Testis (tissue), 5 donors: ENCODE results near the gene INSRR.

- PRO-cap, 3 experiments = no peak in any of the 3 experiments
- RAMPAGE, long total RNA, 2 experiments = no peak in any of the 2 experiments
- RRBS = no CpG with 5 or more reads among the region's 3 CpGs
These were observed 7.1 kb downstream of the MEX3A start for GRCh38 chr1:156075182-156075560.

GRCh38 chr1:156105930-156106380 lies 8.6 kb upstream of the LMNA start:
- PRO-cap, 3 experiments = no peak in any of the 3 experiments
- RAMPAGE, long total RNA, 2 experiments = no peak in any of the 2 experiments
- RRBS = 0% methylated on average over 1 of the region's 17 CpGs

DNA sequence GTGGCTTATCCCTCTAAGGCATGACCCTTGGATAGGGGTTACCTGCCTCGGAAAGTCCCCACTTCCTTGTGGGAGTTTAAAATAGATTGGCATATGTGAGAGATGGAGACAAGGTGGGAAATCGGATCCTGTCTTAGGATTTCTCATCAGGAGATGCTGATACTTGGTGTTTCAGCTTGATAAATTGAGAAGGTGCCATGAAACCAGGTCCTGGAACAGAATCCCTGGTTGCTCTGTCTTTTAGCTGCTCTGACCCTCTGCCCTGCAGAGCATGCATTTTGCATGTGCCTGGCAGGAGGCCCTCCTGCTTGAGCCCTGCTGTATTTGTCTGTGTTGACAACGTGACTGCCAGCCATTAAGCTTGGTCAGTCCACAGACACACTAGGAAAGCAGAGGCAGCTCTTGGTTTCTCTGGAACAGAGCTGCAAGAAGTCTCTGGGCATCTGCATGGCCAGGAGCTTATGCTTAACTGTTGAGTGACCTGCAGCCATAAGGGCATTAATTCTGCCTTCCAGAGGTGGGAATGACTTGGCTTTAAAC lies 2.5 kb downstream of the SLC25A44 start:
- PRO-cap, 3 experiments = no peak in any of the 3 experiments
- RAMPAGE, long total RNA, 2 experiments = no peak in any of the 2 experiments
- RRBS = no CpG with 5 or more reads among the region's 3 CpGs

GRCh38 chr1:156246922-156247297 lies 946 bp downstream of the PAQR6 start:
- PRO-cap, 3 experiments = no peak in any of the 3 experiments
- RAMPAGE, long total RNA, 2 experiments = no peak in any of the 2 experiments
- RRBS = no CpG with 5 or more reads among the region's 7 CpGs

GRCh38 chr1:156388412-156388877 lies 19.4 kb downstream of the RHBG start:
- PRO-cap, 3 experiments = peak in 1 of 3 experiments; most common minus-strand start chr1:156388592 (in 1)
- RAMPAGE, long total RNA, 2 experiments = no peak in any of the 2 experiments
- RRBS = 3% methylated on average over 32 of the region's 50 CpGs

GRCh38 chr1:156421056-156422068 lies 52.4 kb downstream of the RHBG start:
- PRO-cap, 3 experiments = peak in 3 of 3 experiments; most common minus-strand start chr1:156421766 (in 3)
- RAMPAGE, long total RNA, 2 experiments = no peak in any of the 2 experiments
- RRBS = 2% methylated on average over 42 of the region's 73 CpGs

GRCh38 chr1:156483195-156483693 lies 17.3 kb downstream of the MEF2D start:
- PRO-cap, 3 experiments = no peak in any of the 3 experiments
- RAMPAGE, long total RNA, 2 experiments = no peak in any of the 2 experiments
- RRBS = no CpG with 5 or more reads among the region's 14 CpGs

- PRO-cap, 3 experiments = no peak in any of the 3 experiments
- RAMPAGE, long total RNA, 2 experiments = no peak in any of the 2 experiments
- RRBS = no CpG with 5 or more reads among the region's 4 CpGs
These were observed 5.4 kb downstream of the MEF2D start for GRCh38 chr1:156495120-156495561.

- PRO-cap, 3 experiments = no peak in any of the 3 experiments
- RAMPAGE, long total RNA, 2 experiments = no peak in any of the 2 experiments
- RRBS = no CpG with 5 or more reads among the region's 3 CpGs
These were observed 3.1 kb upstream of the BCAN start for GRCh38 chr1:156638820-156639237.

DNA sequence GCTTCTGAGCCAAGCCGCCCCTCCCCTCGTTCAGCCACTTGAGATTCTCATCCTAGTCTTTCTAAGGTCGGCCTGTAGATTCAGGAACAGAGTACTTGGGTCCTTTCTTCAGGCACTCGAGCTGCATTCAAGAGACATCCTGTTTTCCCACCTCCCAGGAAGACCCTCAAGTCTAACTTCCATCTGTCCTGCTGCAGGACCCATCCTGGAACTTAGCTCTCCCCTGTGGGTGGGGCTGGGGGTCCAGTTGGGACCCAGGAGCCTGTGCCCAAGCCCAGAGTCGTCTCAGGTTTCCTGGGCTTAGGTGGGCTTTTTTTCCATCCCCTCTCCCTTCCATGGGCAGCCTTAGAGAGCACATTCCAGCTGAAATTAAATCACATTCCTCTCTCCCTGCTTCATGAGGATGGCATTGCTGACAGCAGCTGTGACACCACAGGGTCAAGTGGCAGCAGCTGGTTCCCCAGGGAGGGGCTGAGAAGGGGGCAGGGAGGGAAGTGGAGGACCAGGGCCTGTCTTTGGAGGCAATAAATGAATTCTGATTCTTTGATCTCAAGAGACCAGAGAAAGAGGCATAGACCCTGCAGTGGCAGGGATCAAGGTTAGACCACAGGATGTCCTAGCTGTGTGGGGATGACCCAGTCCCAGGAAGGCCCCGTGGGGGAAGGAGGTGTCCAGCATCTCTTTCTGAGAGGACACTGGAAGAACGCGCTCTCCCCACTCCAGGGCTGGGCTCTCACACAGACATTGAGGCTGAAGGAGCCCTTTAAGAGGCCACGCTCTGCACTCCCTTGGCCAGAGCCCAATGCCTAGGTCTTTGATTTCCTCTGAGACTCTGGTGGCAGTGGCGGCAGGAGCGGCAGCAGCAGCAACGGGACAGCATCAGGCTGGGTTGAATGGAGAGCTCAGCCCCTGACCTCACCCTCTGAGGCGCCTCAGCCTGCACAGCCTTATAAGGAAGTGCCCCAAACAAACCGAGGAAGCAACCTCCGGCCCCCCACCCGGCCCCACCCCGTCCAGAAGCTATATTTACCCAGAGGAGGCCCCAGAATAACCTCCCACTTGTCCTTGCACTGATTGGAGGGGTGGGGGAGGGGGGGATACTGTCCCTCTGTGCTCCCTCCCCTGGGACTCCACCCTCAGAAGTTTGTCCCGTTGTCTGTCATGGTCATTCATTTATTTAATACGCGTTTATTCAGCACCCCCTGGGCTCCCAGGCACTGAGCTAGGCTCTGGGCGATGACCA lies 12.6 kb downstream of the NES start:
- PRO-cap, 3 experiments = peak in 3 of 3 experiments; most common minus-strand start position 881 of the sequence (in 3)
- RAMPAGE, long total RNA, 2 experiments = no peak in any of the 2 experiments
- RRBS = no CpG with 5 or more reads among the region's 21 CpGs

- PRO-cap, 3 experiments = no peak in any of the 3 experiments
- RAMPAGE, long total RNA, 2 experiments = no peak in any of the 2 experiments
- RRBS = no CpG with 5 or more reads among the region's 9 CpGs
These were observed 4.6 kb downstream of the NES start for GRCh38 chr1:156672452-156673207.

DNA sequence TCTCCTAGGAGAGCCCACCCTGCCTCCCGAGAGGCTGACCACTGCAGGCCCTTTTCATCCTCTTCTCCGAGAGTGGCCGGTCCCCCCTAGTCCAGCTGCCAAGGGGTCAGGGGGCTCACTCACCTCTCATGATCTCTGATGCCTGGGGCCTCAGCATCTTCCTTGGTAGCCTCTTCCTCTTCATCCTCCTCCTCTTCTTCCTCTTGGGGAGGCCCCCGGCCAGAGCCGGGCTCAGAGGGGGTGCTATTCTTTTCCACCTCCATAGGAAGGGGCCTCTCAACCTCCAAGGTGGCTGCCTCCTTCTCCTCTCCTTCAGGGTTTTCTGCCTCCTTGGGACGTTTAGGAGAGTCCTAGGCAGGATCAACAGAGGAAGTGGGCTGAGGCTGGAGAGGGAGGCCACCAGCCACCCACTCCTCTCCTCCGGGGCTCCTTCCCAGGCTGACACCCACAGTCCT lies 2.7 kb upstream of the MRPL24 start:
- PRO-cap, 3 experiments = no peak in any of the 3 experiments
- RAMPAGE, long total RNA, 2 experiments = no peak in any of the 2 experiments
- RRBS = 60% methylated on average over 3 of the region's 7 CpGs

DNA sequence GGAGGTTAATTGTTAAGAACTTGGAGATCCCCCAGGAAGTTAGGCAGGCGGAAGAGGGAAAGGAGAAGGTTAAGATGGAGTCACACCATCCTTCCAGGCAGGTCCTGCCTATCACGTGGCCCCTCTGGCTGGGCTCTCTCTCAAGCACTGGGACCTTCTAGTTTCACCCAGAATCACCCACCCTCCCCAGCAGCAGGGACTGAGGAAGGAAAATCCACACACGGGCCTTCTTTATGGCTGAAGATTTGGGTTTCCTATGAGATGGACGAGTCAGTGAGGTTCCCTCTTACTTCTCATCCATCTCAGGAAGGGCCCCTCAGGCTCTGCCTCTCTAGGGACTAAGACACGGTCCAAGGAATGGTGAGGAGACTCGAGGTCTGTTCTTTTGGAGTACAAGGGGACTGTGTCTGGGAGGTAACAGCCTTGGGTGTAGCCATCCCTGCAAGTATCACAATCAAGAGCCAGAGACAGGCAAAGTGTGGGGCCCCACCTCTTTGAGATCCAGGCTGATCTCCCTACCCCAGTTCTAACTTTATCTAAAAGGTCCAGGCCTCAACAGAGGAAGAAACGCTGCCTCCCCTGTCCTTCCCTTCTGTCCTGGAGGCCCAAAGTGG lies 2.4 kb downstream of the HDGF start:
- PRO-cap, 3 experiments = peak in 2 of 3 experiments; most common plus-strand start position 189 of the sequence (in 2); most common minus-strand start position 110 of the sequence (in 2)
- RAMPAGE, long total RNA, 2 experiments = no peak in any of the 2 experiments
- RRBS = no CpG with 5 or more reads among the region's 7 CpGs

- PRO-cap, 3 experiments = no peak in any of the 3 experiments
- RAMPAGE, long total RNA, 2 experiments = no peak in any of the 2 experiments
- RRBS = no CpG with 5 or more reads among the region's 3 CpGs
These were observed 9.1 kb downstream of the SH2D2A start for GRCh38 chr1:156807365-156808125.

GRCh38 chr1:156848659-156849100 lies 10.2 kb downstream of the INSRR start:
- PRO-cap, 3 experiments = no peak in any of the 3 experiments
- RAMPAGE, long total RNA, 2 experiments = no peak in any of the 2 experiments
- RRBS = no CpG with 5 or more reads among the region's 30 CpGs

DNA sequence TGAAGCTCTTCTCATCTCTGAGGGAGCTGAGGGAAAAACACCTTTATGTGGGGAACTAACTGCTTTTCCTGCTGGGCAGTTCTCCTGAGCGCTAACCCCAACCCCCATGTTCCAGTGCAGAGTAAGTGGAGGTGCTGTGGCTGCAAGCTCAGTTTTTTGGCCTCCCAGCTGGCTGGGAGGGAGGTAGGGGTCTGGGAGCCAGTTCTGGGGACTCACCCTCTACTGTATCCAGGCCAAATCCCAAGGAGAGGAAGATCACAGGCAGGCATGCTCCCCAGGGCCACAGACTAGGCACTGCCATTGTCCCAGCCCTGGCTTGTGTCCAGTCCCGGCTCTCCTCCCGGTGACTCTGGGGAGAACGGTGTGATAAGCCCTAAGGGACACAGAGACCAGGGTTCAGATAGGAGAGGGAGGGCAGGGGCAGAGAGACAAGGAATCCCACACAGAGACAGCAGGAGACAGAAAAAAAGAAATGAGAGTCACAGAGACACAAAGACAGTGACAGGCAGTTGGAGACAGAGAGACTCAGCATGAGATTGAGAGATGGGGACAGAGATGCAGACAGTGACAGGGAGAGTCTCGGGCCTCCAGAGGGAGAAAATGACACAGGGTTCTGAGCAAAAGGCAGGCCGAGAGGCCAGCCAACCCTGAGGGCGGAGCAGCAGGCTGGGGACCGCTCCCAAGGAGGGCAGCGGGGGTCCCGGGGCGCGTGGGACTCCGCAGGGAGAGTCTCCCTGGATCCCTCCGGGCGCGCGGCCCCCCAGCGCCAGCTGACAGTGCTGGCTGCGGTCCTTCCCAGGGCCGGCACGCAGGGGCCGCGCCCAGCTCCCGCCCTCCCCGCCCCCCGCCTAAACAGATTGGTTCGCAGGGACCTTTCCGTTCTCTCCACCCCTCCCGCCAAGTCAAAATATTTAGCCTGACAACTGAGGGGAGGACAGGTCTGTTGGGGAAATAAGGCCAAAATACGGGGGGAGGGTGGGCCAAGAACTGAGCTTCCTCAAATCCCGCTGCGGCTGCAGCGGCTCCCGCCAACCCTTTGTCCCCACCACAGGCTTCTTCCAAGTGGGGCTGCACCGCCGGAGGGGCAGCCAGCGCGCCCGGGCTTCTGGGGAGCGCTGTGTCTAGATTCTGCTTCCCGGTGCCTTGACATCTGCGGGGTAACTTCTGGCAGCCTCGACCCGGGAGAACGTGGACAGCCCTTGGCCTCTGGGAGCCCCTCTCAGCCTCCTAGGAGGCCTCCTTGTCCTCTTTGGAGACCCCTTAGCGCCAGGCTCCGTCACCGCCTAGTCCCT lies at the start of gene INSRR:
INSRR (minus strand) TSS at position 797 of the 1,292 bp plus-strand sequence.
- PRO-cap, 3 experiments = peak in 1 of 3 experiments; most common plus-strand start position 540 of the sequence (in 1); most common minus-strand start position 772 of the sequence (in 1)
- RAMPAGE, long total RNA, 2 experiments = start-site peak on the minus strand in 2 of 2 experiments, centred at positions 312 to 779 of the sequence, 19 to 45 reads per replicate
- RRBS = 2% methylated on average over 11 of the region's 48 CpGs

DNA sequence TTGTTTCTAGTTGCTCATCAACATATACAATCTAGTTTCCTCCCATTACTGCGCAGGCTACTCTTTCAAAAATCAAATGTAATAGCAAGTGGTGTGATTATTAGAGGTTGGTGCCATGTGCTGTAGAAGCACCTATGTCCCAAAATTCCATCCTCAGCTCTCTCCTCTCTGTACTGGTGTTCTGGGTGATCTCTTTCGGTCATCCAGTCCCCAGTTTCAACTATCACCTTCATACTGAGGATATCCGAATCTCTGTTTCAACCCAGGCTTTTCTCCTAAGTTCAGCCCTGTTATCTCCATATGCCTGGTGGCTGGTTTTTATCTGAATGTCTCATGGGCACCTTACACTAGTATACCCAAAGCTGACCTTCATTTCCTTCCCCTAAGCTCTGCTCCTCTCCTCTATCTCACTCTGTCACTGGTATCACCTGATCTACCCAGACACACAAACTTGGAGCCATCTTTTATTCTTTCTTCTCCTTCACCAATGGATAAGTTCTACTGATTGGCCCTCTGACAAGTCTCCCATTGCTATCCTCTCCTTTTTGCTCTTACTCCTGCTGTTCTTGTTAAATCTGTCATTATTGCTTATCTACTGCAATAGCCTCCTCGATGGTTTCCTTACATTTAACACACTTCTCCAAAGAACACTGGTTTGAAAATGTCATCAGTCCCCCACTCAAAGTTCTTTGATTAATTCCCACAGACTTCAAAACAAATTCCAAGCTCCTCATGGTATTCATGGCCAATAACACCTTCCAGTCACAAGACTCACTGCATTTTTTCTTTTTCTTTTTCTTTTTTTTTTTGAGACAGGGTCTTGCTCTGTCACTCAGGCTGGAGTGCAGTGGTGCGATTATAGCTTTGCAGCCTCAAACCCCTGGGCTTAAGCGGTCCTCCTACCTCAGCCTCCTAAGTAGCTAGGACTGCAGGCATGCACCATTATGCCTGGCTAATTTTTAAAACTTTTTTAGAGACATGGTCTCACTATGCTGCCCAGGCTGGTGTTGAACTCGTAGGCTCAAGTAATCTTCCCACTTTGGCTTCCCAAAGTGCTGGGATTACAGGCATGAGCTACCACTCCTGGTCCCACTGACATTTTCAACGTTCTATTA lies 53.2 kb downstream of the LRRC71 start:
- PRO-cap, 3 experiments = no peak in any of the 3 experiments
- RAMPAGE, long total RNA, 2 experiments = no peak in any of the 2 experiments
- RRBS = no CpG with 5 or more reads among the region's 8 CpGs

DNA sequence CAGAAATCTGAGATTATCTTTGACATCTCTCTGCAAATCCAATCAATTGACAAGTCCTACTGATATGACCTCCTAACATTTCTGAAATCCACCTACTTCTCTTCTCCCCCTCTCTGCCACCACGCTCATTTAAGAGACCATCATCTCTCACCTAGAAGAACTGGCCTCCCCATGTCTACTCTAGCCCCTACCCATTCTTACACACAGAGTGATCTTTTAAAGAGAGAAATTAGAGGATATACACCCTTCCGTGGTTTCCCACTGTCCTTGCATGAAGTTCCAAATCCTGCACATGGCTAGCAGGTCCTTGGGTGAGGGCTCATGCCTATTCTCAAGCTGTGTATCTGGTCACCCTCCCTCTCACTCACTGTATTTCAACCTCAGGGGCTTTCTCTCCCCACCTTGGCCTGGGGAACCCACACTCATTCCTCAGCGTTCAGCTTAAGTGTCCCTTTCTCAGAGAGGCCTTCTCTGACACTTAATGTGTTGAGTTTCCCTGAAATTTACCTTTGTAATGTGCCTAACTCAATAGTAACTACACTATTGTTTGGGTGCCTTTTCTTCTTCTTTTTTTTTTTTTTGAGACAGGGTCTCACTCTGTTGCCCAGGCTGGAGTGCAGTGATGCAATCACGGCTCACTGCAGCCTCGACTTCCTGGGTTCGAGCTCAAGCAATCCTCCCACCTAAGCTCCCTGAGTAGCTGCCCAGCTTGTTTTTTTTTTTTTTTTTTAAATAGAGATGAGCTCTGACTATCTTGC lies 50.4 kb downstream of the ARHGEF11 start:
- PRO-cap, 3 experiments = no peak in any of the 3 experiments
- RAMPAGE, long total RNA, 2 experiments = start-site peak on the minus strand in 1 of 2 experiments, centred at position 256 of the sequence, 39 reads per replicate
- RRBS = no CpG with 5 or more reads among the region's 6 CpGs

GRCh38 chr1:157055698-157056109 lies 10.2 kb upstream of the ARHGEF11 start:
- PRO-cap, 3 experiments = no peak in any of the 3 experiments
- RAMPAGE, long total RNA, 2 experiments = no peak in any of the 2 experiments
- RRBS = no CpG with 5 or more reads among the region's 5 CpGs

DNA sequence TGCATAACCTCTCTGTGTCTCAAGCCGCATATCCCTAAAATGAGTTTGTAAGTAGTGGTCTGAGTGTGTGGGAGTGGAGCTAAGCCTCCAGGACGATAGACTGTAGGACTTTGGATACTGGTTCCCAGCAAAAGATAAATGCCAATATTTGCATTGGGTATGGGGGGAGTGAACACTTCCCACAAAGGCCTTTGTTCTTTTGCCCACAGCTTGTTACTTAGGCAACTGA lies 102.3 kb upstream of the ETV3 start:
- PRO-cap, 3 experiments = no peak in any of the 3 experiments
- RAMPAGE, long total RNA, 2 experiments = no peak in any of the 2 experiments
- RRBS = no CpG with 5 or more reads among the region's 2 CpGs